ENCODE data around the gene GLUL.

GRCh38 chr1:182391668-182392829, at the start of gene GLUL:
TSS of gene GLUL (minus strand) at chr1:182391790.
- PRO-cap = bidirectional peak, plus-strand start at chr1:182392048, minus-strand start at chr1:182391791; bidirectional peak, plus-strand start at chr1:182392276, minus-strand start at chr1:182392176; unidirectional peak, minus-strand start at chr1:182392586

DNA sequence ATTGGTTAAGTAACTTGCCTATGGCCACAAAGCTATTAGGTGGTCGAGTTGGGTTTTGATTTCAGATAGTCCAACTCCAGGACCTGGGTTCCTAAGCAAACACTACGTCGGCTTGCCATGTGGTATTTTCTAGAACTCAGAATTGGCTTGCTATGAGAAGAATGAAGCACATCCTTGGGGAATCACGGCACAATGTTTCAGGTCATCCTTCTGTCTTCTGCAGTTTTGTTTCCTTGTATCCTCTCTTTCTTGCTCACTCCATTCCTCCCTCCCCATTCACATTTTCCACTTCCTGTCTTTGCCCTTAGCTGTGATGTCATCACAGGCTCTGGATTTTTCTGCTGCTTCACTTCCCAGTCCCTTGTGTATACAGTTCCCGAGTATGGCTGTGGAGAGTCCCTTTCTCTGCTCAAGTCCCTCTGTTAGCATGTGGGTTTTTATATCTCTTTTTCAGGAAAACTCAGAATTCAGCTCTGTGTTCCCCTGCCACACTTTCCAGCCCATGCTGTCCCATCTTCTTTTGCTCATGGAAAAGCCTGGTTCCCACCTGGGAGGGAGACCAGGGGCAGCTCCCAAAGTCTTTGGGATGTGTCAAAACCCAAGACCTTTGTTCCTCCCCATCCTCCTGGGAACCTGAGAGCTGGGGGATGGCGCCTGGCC, 4.7 kb upstream of the RGS16 start:
- PRO-cap = no peak

GRCh38 chr1:182676389-182676928, 7.9 kb downstream of the RGS8 start:
- PRO-cap = no peak

DNA sequence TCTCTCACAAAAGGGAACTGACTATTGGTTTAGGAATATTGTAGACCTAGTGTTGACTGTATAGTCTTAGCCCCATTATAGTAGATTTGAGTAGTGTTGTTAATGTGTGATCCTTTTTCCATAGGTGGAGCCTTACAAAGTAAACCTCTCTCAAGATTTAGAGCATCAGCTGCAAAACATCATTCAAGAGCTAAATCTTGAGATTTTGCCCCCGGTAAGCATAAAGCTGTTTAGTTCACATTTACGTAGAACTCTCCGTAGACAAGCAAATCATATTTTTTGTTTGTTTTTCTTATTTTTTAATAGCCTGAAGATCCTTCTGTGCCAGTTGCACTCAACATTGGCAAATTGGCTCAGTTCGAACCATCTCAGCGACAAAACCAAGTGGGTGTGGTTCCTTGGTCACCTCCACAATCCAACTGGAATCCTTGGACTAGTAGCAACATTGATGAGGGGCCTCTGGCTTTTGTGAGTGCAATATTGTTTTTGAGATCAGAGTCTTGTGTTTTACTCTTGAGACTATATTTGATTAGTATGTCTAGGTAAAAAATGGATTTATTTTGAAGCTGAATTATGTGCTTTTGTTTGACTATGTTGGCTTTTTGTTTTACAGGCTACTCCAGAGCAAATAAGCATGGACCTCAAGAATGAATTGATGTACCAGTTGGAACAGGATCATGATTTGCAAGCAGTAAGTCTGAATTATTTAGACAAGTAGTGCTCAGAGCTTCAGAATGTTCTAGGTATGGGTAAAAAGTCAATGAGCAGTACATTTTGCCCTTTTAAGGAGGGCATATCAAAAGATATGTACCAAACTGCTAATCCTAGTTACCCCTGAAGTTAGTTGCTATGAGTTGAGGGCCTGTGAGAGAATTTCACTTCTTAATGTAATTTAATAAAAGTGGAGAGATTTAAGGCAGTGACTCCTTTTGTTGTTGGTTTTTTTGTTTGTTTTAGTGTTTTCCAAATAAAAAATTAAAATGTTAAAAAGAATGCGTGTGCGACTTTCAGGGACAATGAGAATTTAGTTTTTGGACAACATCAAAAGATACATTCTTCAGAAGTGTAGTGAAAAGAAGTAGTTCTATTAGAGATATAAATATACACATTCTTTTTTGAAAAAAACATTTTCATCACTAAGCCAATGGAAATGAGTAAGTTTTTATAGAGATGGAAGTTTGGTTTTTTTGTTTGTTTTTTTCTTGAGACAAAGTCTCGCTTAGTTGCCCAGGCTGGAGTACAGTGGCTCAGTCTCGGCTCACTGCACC, 19.7 kb downstream of the DHX9 start:
- PRO-cap = no peak

GRCh38 chr1:182875008-182875521, 35.9 kb downstream of the DHX9 start:
- PRO-cap = no peak

DNA sequence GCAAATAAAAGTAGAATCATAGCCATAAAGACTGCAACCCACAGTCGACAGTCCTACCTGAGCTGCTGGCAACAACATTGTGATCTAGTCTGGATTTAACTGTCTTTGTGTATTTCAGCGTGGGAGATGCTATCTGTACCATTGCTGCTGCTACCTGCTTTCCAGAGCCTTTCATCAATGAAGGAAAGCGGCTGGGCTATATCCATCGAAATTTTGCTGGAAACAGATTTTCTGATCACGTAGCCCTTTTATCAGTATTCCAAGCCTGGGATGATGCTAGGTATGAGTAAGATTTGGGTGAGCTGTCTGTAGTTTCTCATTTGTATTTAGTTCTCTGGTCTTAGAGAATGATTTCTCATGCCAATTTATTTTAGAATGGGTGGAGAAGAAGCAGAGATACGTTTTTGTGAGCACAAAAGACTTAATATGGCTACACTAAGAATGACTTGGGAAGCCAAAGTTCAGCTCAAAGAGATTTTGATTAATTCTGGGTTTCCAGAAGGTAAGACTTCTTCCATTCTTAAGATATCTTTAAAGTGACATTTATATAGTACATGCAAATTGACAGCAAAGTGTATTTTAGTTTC, 42.1 kb downstream of the DHX9 start:
- PRO-cap = no peak

DNA sequence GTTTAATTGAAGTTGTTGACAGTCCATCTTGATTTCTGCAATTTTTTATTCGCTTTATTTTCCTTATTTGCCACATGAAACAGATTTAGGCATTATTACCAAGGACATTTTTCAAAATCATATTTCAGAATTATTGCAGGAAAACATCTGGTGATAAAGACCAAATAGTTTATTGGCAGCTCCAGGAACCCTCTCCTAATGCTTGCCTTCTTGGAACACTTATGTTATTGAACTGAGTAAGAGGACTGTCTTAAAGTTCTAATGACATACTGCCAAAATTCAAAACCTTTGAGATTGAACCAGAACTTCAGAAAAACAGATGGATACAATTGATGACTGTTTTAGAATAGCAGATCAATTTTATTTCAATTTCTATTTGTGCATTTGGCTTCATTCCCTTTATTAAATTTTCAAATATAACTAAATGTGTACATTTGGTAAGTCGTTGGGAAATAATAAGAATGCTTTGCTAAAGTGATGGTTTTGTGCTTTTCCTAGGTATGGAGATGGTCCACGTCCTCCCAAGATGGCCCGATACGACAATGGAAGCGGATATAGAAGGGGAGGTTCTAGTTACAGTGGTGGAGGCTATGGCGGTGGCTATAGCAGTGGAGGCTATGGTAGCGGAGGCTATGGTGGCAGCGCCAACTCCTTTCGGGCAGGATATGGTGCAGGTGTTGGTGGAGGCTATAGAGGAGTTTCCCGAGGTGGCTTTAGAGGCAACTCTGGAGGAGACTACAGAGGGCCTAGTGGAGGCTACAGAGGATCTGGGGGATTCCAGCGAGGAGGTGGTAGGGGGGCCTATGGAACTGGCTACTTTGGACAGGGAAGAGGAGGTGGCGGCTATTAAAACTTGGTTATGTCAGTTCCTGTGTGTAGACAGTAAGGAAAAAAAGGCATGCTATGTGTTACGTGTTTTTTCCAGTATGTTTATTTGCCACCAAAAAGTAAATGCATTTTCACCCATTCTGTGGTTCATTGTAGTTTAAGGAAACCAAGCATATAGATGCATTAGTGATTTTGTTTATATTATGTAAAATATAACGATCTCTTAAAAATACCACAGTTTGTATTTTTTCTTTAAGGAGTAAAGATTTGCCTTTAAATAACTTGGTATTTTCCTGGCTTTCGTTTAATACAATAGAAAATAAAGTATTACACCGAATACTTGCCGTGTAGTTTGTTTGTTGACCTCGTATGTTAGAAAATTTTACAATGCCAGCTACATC, 47.9 kb downstream of the DHX9 start:
- PRO-cap = no peak

- PRO-cap = no peak
Observed at GRCh38 chr1:183044964-183045282, 21.7 kb downstream of the LAMC1 start.

DNA sequence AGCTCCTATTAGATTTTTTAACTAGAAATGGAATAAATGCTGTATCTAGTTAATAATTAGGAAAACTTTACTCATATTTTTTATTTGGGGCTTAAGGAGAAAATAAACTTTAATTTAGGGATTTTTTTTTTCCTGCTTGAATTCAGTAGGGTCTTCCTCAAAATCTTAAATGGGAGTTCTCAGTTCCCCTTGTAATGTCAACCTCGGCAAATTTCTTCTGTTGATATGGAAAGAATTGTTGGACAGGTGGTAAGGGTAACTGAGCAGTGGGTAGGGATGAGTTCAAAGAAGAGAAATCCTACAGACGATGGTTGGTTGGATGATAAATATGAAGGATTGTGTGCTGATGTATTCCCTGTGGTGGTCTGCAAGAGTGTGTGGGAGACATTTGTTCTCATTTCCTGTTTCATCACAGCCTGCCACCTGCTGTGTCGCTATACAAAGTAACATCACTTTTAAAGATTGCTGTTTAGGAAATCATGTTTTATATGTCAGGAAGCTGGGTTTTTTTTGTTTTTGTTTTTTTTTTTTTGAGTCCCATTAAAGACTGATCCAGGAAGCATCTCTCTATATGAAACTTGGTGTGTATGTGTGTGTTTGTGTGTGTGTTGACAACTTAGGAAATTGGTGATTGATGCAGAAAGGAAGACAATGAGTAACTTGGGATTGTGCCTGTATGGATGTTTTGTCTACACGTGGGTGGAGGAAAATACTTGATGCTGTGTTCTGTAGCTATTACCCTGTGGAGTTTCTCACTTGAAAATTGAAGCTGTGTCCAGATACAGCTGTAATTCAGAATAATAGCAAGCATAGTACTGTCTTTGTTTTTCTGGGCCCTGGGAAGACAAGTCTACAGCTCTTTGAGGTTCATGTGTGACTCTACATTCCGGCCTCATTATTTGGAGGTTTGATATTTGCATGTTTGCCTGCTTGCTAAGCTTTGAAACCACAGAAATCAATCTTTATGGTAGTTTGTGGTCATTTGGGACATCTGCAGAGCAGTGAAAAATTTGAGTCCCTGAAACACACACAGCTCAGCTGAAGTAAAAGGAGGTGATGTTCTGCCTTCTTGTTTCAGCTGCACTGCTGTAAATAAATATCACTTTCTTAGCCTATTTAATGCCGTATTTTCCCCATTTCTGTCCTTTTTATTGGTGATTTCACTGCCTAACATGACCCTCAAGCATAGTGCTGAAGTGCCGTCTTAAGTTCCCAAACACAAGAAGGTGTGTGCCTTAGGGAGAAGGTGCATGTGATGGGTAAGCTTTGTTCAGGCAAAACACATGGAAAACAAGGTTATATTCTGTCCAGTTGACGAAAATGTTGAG, 47.8 kb downstream of the LAMC1 start:
- PRO-cap = no peak

DNA sequence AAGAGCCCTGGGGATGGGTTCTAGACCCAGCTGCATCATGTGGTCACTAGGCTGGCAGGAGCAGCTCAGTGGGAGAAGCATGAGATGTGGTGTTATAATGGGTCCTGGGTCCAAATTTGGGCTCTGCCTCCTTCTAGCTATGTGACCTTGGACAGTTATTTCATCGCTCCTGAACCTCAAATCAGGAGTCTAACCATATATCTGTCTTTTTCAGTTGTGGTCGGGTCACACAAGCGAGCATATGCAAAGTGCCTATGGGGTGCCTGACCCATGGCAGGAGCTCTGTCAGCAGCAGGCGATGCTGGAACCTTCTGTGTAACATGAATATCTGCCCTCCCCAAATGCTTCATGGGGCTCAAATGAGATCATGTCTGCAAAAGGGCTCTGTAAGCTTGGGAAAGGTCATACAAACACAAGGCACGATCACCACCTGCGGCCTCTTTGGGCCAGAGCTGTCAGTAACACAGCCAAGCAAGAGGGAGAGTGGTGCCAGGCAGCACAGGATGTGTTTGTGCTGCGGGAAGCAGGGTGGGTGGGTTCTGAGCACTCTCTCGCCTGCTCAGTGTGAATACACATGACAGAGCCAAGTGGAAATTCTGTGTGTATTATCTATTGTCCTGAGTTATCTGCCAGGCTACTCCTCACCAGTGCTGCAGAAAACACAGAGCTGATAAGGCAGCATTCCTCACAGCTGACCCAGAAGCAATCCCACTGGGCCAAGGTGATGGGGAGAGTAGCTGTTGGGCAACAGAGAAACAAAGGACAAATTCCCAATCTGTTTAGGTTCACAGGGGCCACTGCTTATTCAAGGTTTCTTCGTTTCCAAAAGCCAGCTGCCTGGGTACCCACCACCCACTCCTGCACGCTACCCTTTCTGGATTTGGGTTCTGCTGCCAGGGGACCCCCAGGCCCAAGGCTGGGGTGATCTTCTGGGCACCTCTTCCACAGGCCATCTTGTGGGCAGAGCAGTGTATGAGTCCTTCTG, 101.1 kb downstream of the LAMC2 start:
- PRO-cap = no peak

- PRO-cap = unidirectional peak, plus-strand start at chr1:183289258
Observed at GRCh38 chr1:183289000-183289569, 103.0 kb downstream of the LAMC2 start.

DNA sequence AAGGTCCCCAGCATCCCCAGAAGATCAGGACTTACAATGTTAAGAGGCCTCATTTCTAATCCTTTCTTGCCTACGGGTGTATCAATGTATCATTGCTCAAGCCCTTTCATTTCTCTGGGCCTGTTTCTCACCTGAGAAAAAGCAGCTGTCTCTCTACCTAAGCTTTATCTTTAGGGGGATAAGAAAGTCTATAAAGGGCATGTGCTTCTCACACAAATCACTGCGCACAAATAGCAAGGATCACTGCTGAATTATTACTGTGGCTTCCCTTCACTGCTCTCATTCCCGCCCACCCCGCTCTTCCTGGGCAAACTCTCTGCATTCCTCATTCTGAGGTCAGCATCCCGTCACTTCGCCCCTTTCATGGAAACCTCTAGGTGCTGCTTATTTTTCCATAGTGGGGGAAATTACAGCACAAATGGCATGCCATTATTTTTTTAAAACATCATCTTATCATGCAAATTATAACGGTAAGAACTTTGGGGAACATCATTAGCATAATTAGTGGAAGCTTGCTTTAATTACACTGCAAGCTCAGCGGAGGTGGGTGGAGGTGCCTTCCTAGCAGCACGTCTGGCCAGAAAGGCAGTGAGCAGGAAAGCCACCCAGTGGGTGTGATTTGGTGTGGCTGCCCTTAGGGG, 105.7 kb downstream of the LAMC2 start:
- PRO-cap = no peak

GRCh38 chr1:183370417-183370725, 47.8 kb downstream of the NMNAT2 start:
- PRO-cap = no peak

- PRO-cap = unidirectional peak, minus-strand start at chr1:183472786; unidirectional peak, minus-strand start at chr1:183472855
Observed at GRCh38 chr1:183472619-183473534, 578 bp downstream of the SMG7 start.

GRCh38 chr1:183521430-183522087, 49.3 kb downstream of the SMG7 start:
- PRO-cap = no peak

GRCh38 chr1:183569041-183569621, 21.1 kb downstream of the NCF2 start:
- PRO-cap = no peak

DNA sequence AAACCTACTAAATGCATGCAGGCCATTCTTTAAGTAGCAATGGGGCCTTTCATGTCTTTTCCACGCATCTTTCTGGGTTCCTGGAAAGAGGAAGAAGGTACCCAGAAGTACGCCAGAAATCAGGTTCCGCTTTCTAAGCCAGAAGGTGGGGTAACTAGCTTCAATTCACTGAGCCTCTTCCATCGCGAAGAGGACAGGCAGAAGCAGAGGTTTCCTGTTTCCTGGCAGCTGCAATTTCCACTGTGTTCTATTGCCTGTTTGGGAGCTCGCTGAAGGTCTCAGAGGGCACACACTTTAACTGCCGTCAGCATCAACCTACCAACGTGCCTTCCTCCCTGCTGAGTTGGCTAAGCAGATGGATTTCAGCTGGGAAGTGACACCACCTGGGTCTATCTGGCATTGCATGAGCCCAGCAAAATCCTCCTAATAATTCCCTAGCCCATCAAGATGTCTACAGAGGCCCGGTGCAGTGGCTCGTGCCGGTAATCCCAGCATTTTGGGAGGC, 10.0 kb downstream of the NCF2 start:
- PRO-cap = no peak

DNA sequence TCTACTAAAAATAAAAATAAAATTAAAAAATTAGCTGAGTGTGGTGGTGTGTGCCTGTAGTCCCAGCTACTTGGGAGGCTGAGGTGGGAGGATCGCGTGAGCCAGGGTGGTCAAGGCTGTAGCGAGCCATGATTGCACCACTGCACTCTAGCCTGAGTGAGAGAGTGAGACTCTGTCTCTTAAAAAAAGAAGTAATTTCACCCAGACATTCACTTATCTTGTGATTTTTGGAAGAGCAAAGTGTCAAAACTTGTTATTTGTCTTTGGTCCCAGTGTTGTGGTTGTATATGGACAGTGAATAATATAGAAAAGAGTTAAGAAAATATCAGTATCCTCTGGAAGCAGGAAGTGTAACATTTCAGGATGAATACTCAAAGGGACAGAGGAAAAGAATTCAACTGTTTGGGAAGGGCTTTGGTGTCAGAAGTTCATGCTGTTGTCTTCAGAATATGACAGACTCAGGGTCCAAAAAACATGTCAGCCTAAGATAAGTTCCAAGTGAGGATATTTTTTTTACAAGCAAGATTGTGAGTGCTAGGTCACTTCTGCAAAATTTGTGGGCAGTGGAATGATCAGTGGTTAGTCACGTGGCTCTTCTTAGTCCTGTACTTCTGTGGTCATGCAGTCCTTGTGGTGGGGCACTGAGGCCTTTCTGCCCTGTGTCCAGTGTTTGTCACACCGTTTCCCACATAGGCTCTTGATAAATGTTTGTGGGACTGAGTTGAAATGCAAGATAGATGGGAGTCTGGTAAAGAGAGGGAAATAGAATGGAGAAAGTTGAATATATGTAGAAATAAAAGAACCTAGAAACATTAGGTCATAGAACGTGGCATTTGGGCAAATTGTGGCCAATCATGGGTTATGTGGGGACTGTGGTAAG, 5.1 kb downstream of the RGL1 start:
- PRO-cap = no peak

DNA sequence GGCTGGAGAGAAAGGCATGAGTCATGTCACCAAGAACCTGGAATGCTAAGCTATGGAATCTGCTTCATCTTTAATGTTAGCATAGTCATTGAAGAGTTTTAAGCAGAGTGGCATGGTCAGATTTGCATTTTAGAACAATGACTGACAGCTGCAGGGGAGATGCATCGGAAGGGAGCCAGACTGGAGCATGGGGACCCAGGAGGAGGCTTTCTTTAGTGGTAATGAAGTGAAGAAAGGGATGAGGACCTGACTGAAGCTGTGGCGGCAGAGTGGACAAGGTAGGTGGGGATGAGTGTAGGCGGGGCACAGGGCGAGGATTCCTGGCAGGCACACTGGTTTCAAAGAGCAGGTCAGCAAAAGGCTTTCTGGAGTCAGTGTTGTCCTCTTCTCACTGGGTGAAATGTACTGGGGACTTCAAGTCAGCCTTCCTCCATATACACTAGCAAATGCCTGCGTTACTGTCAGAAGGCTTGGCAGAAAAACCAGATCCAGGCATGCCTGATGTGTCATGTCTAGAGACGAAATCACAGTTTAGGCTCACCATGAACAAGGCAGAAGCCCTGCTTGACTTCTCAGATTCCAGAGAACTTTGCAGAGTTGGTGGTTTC, 8.1 kb downstream of the RGL1 start:
- PRO-cap = no peak

GRCh38 chr1:183871602-183871984, 66.7 kb downstream of the RGL1 start:
- PRO-cap = no peak